AG09309 (cell line): Measurements from ENCODE around the genes PRR30 and ZNF513.

GRCh38 chr2:27124020-27124219 is 305 bp downstream of the ABHD1 start:
- RRBS: no CpG with 5 or more reads among the region's 7 CpGs

DNA sequence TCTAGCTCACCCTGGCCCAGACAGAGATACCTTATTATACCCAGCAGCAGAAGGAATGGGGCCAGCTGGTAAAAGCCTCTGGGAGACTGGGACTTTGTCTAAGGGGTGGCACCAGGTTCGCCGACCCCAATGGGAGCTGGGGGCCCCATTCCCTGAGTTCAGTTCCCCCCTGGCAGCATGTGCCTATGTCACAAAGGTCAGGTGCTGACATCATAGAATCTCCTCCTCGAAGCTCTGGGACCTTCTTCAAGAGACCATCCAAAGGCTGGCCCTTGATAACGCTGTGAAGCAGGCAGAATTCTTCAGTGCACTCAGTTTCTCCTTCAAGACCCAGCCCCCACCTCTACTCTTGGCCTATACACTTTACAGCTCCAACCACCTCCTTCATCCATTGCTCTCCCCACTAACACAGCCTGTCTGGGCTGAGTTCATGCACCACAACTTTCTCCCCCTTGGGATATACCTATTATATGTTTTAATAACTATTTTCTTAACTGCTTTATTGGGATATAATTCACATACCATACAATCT is at the start of gene PRR30:
Gene PRR30 (minus strand): TSS at position 138 of the 532 bp plus-strand sequence.
- RRBS: no CpG with 5 or more reads among the region's 4 CpGs

DNA sequence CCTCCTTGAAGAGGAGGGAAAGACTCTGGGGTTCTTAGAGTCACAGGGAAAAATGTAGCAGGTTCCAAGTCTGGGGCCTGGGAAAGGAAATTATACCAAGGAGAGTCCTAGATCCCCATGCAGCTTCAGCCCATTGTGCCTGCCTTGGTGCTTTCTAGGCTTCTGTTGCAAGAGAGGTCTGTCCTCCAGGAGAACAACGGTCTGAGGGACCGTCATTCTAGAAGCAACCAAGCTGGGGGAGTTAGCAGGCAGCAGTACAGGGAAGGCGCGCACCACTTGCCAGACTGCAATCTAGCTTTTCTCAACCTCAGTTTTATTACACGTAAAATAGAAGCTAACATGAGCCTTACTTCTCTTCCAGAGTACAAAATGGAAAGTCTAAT is 1.8 kb downstream of the TCF23 start:
- RRBS: no CpG with 5 or more reads among the region's 5 CpGs

DNA sequence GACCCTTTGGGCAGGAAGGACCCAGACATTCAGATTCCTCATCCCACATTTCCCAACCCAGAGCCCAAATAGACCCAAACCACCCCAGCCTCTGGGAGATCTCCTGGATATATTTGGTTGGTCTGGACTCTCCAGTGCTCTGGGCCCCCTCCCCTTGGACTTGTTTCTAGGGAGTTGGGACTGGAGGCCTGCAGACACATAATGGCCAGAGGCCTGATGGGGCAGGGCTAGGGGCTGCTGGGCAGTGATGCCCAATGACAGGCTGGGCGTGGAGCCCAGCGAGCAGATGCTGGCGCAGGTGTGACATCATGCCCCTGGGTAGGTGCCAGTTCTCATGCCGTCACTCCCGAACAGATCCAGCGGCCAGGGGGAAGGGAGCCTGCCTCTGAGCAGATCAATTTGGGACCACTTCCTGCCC is 6.3 kb downstream of the MPV17 start:
- RRBS: no CpG with 5 or more reads among the region's 6 CpGs

GRCh38 chr2:27377428-27378571 is 2.7 kb downstream of the ZNF513 start:
- RRBS: no CpG with 5 or more reads among the region's 36 CpGs

DNA sequence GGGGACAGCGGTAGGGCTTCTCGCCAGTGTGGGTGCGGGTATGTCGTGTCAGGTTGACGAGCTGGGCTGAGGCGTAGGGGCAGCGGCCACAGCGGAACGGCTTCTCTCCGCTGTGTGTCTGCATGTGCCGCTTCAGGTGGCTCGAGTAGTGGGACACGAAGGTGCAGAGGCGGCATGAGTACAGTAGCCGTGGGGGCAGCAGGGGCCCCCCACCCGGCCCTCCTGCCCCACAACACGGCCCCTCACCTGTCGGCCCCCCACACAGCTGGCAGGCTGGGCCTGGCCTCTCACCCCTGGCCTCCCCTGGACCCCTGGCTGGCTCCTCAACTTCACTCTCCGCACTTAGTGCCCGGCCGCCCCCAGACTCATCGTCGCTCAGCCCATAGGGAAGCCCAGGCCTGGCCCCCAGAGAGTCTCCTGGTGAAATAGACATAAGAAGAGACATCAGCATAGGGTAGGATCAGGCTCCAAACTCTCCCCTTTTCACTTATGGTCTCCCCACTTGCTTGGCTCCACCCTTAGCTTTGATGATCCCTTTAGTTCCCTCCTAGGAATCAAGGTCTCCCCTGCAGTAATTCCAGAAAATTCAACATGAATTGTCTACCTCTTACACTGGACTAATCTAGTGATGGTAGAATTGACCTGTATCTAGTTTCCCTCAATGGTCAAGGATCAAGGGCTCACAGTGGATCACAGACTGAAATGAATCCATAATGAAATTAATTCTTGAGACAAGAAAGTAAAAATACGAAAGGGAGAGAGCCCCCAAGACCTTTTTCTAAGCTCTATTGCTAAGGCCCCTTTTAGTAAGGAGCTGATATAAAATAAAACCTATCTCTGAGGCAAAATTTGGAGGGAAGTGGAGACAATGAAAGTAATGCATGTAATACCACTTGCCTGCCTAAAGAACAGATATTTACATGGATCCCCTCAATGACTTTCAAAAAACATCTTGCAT is 1.6 kb downstream of the ZNF513 start:
- RRBS: no CpG with 5 or more reads among the region's 24 CpGs

DNA sequence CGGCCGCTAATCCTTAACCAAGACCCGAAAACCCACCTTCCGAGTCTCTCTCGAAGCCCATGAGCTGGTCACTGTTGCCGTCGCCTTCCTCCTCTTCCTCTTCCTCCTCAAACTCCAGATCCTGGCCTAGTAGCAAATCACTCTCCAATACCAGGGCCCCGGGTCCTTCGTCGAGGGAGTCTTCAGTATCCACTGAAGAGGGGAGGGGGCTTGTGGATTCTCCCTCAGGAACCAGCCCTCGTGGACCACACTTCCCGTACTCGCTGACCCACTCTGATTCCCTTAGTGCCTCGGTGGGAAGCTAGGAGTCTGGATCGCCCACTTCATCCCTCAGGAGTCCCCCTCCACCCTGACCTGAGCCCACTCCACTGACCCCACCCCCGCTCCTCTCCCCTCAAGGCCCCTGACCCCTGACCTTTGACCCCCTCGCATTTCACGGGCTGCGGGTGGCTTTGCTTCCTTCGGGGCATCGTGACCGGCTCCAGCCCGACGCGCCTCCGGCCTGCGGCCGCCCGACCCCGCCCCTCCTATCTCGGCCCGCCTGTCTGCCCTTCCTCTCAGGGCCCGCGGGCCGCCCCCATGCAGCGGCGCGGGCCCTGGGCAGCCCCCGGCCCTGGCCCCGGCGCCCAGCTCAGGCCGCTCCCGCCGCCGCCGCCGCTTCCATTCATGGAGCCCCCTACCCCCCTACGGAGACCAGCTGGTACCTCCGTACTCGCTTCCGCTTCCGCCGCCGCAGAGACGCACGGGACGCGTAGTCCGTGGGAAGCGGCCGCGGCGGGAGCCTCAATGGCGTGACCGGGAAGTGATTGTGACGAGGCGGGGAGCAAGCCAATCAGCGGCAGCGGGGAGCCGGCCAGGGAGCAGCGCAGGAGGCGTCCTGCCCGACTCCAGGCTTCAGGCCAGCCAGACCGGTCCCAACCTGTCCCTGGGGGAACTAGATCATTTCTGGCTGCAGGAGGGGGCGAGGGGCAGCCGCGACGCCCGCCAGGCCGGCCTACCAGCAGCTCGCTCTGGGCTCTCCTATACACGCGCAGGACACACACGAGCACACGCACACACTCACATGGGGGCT is at the start of gene ZNF513:
Gene ZNF513 (minus strand): TSS at position 678 of the 1,072 bp plus-strand sequence.
- RRBS: 2% methylated on average over 20 of the region's 85 CpGs

DNA sequence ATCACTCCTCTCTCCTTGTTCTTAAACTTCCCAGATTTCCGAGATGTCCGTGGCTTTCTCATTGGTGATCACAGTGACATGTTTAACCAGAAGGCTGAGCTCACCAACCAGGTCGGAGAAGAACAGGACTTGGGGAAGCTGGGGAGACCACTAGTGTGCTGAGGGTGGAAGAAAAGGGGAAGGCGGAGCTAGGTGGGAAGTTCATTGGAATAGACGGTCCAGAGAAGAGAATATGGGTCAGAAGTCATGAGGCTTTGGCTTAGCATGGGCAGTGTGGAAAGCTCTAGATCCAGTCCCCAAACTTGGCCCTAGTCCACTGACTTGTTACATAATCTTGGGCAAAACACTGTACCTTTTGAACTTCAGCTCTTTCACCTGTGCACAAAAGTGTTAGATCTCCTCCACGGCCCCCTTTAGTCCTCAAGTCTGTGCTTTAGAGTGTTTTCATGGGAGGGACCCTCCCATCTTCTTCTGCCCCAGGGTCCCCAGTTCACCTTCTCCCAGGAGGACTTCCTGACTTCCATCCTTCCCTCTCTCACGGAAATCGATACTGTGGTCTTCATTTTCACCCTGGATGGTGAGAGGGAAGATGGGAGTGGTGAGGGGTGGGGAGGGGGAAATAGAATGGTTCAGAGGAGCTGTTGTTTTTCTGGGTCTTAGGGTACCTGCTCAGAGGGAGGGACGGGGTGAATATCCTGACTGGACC is 10.7 kb downstream of the GCKR start:
- RRBS: no CpG with 5 or more reads among the region's 9 CpGs

GRCh38 chr2:27705547-27706816 is 42.3 kb downstream of the SLC4A1AP start:
- RRBS: no CpG with 5 or more reads among the region's 9 CpGs

DNA sequence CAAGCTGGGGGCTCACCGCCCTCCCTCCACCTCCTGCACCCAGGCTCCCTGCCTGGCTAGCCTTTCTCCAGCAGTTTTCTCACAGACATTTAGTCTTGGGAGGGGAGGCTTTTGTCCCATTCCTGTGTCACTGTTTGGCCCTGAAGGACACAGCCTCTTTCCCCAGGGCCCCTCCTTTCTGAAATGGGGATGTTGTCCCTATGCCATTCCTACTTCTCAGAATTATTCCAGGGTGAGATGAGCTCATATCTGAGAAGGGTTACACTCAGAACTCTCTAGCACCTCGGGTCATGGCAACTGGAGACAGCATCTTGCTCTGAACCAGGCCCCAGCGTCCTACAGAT is 47.3 kb upstream of the MRPL33 start:
- RRBS: no CpG with 5 or more reads among the region's 3 CpGs

DNA sequence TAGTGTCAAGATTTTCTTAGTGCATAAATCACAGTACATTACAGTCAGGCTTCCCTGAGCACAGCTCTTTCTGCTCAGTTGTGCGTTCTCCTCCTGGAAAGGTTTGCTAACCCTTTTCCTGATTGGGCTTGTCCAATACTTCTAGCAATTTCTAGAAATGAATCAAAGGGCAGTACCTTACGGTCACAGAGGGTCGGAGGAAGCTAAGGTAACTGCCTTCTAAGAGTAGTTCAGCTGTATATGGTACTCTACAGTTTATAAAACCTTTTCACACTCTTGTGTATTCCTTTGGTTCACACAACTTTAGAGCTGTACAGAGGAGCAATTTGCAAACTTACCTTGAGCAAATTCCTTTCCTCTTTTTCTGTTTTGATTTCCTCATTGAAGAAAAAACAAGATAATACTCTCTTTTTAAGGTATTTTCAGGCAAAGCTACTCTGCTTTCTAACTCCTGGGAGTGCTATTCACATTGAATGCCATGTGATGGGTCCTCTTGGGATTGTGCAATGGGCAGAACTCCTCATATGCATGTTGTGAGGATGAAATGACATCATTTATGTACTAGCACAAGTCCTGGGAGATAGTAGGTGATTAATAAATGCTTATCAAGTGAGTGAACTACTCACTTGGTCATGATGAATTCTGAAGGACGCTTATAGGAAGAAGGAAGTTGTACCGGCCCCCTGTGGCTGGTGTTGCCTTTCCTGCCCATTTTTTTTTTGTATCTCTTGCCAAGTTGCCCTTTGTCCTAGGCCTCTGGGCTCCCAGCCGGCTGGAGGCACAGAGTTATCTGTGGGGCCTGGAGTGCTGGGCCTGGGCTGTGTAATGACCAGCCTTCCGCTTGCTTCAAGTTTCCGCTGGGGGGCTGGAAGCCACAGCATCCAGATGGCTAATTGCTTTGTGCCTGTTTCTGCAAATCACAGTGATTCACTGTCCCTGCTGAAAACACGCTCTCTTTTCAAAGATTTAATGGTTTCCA is 34.0 kb upstream of the MRPL33 start:
- RRBS: 24% methylated on average over 2 of the region's 9 CpGs

DNA sequence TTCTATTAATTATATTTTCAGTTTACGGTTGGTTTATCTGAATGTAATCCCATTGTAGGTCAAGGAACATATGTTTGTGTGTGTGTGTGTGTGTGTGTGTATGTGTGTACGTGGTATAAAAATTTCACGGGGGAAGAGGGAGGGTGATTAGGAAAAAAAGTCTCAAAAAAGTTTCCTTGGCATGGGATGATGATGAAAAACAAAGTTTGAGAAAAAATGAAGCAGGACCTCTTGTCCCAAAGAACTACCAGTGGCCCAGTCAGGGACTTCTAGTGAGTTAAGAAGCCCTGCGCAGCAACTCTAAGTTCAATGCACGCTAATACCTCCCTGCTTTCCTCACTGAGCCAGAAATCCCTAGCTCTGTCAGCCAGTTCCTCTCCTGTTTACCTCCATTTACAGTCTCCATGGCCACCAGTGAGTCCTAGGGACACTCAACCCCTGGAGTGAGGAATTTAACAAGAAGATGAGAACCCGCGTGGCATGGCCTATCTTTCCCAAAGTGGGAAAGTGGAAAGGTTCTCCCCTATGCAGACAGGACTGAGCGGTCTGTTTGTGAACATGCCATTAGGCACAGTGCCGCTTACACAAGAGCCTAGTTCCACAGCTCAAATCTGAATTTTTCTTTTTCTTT is 31.0 kb downstream of the MRPL33 start:
- RRBS: no CpG with 5 or more reads among the region's 9 CpGs

DNA sequence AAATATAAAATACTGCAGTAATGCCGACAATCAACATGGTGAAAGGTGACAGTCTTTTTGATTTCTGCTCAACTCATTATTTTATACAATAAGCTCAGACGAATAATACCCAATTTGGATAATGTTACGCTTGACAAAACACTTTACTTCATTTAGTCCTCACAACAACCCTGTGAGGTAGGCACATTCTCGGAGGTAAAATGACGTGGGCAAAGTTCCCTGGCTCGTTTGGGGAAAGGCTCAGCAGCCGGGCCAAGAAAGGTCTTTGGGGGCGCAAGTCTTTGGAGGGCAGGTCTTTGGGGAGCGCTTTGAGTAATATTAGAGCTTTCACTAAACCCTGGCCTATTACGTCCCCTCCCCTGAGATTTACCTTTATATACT is 495 bp downstream of the RBKS start:
- RRBS: no CpG with 5 or more reads among the region's 10 CpGs

DNA sequence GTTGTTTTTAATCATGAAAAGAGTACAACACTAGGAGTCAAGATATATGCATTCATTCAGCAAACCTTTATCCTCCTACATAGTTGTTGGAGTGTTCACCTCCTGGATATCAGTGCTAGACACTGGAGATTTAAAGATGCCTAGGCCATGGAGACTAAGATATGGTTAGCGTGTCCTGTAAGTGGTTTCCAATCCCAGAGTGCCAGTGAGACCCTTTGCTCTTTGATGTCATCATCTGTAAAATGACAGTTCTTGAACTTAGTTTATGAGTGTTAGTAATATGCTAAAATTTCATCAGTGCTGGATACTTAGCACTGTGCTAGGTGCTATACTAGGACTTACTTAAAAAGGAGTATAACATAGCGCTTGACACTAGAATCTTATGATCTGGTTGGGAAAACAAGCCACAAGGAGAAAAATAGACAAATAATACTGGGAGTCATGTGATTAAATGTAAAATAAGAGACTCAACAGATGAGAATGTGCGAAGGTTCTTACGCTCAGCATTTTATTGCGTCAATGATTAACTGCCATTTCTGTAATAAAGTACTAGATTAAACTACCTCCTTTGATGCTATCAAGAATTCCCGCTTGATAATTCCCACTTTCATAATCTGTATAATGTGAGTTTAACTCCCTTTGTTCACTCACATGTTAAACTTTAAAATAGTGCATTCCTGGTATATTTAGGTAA is 31.5 kb downstream of the BABAM2 start:
- RRBS: no CpG with 5 or more reads among the region's 6 CpGs

DNA sequence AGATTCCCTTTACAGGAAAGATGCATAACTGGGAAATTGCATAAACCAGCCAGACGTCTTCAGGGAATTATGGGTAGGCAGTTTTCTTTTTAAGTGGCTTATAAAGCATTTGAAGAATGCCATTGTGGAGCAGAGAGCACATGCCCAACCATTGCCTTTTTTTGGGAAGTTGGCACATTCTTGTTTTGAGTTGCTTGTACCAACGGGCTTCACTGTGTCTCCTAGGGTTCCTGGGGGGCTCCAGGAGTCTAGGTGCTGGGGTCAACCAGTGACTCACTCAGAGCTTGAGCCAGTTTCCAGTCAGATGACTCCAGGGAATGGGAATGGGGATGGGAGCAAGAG is 231.6 kb upstream of the FOSL2 start:
- RRBS: no CpG with 5 or more reads among the region's 2 CpGs

- RRBS: no CpG with 5 or more reads among the region's 9 CpGs
Measured at GRCh38 chr2:28333623-28334250, 58.9 kb upstream of the FOSL2 start.

DNA sequence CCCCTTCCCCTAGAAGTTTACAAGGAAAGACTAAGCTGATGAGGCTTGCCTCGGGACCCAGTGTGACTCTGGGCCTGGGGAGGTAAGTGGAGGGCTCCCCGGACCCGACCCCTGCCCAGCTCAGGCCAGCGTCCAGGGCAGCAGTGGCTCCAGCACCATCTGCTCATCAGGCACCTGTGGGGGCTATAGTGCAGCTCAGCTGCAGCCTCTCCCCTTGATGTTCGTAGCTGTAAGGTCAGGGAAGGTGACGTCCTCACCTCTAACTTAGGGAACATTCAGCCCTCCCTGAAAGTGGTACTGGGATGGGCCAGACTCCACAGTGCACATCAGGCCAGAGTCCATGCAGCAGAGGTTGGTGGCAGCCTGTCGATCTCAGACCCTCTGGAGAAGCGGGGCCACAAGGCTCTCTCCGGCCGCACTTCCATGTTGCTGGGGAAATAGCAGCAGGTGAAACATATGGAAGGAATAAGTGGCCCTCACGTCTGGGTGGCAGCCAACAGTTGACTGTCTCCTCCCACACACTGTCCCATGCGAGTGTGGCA is 58.3 kb upstream of the FOSL2 start:
- RRBS: no CpG with 5 or more reads among the region's 12 CpGs

GRCh38 chr2:28342180-28343429 is 50.1 kb upstream of the FOSL2 start:
- RRBS: no CpG with 5 or more reads among the region's 21 CpGs

GRCh38 chr2:28361082-28361736 is 31.4 kb upstream of the FOSL2 start:
- RRBS: no CpG with 5 or more reads among the region's 9 CpGs

GRCh38 chr2:28365616-28366263 is 26.9 kb upstream of the FOSL2 start:
- RRBS: no CpG with 5 or more reads among the region's 11 CpGs